Lung (tissue), 4 donors: ENCODE measurements around a stretch of chr6.

- PRO-cap: no peak
- RAMPAGE, long total RNA: no peak
- RRBS: no CpG with 5 or more reads among the region's 5 CpGs
These were observed 215.7 kb upstream of the CITED2 start for GRCh38 chr6:139589930-139590850.

- PRO-cap: no peak
- RAMPAGE, long total RNA: no peak
- RRBS: no CpG with 5 or more reads among the region's 8 CpGs
These were observed 280.4 kb upstream of the CITED2 start for GRCh38 chr6:139654711-139655474.

DNA sequence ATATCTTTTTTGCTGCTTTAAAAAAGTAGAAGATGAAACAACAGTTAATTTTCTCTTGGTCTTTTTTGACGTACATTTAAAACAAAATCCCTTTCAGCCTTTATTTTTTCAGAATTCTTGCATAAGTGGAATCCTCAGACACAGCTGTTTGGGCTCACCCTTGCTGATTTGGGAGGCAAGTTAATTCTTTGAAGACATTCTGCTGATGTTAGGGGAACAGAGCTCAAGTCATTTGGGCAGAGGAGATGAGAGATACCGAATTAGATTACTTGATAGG lies 567.8 kb upstream of the CITED2 start:
- PRO-cap: no peak
- RAMPAGE, long total RNA: no peak
- RRBS: no CpG with 5 or more reads among the region's 2 CpGs

DNA sequence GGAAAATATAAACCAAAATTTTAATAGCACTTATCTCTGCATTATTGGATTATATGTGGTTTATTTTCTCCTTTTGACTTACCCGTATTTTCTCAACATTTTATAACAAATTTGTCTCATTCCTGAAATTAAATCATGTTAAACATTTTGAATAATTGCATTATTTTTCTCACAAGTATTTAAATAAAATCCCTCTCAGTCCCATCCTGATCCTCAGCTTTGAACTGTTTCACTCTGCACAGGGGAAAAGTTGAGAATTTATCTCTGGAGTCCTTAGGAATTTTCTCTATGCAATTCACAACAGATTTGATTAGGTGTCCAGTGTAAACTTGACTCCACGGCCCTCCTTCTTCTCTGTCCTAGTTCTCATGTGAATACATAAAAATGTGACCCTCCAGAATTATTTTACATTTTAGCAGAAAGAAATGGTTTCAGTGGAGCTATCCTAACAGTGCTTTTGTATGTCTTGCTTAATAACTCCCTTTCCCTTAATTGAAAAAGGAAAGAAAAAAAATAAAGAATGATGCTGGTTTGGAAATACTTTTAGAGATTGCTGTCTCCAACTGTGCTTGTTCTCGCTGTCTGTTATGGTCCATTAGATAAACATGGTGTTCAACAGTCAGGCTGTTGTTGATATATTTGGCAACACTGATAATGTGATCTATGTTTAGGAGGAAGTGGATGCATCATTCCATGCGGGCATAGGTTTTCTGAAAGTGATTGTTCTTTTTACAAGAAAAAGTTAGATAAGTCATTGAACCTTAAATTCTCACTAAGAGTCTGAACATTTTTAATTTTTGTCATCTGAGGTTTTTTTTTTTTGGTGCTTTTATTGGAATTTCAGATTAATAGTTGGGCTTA lies 599.3 kb upstream of the CITED2 start:
- PRO-cap: no peak
- RAMPAGE, long total RNA: no peak
- RRBS: no CpG with 5 or more reads among the region's 4 CpGs

DNA sequence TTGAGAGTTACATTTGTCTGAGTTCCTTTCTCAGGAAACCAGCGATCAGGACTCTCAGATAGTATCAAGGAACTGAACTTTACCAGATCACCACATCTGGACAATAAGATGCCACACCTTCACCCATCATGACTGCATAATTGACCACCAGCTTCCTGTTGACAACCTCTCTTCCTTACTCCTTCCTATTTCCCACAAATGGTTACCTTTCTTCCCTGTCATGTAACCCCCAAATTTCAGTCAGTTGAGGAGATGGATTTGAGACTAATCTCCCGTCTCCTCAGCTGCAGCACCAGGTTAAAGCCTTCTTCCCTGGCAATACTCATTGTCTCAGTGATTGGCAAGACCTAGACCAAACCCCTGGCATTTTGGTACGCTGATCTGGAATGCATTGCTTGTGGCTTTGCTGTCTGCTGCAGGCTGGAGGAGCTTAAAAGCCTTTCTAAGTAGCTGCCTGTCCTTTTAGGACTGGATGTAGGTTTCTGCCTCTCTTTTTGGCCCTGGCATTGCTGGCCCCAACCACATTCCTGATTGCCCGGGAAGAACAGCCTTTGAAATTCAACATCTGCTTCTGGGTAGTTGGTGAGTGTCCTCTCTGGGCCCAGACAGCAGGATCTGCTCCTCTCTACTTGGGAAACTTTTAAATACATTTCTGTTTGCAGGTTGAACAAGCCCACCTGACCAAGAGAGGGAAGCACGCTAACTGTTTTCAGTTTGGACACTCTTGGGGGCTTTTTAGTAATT lies 729.6 kb upstream of the GJE1 start:
- PRO-cap: no peak
- RAMPAGE, long total RNA: no peak
- RRBS: no CpG with 5 or more reads among the region's 5 CpGs

DNA sequence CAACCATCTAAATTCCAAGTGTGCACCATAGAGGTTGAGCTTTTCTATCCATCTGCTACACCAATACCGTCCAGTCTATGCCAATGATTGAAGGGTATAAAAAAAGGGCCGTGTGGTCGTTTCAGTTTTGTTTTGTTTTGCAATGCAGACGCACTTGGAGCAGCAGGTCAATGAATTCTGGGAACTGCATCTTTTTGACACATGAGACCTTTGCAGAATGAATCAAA lies 650.0 kb upstream of the GJE1 start:
- PRO-cap: no peak
- RAMPAGE, long total RNA: no peak
- RRBS: no CpG with 5 or more reads among the region's 4 CpGs

GRCh38 chr6:142407714-142408478 lies 106.1 kb downstream of the ADGRG6 start:
- PRO-cap: no peak
- RAMPAGE, long total RNA: no peak
- RRBS: no CpG with 5 or more reads among the region's 4 CpGs

DNA sequence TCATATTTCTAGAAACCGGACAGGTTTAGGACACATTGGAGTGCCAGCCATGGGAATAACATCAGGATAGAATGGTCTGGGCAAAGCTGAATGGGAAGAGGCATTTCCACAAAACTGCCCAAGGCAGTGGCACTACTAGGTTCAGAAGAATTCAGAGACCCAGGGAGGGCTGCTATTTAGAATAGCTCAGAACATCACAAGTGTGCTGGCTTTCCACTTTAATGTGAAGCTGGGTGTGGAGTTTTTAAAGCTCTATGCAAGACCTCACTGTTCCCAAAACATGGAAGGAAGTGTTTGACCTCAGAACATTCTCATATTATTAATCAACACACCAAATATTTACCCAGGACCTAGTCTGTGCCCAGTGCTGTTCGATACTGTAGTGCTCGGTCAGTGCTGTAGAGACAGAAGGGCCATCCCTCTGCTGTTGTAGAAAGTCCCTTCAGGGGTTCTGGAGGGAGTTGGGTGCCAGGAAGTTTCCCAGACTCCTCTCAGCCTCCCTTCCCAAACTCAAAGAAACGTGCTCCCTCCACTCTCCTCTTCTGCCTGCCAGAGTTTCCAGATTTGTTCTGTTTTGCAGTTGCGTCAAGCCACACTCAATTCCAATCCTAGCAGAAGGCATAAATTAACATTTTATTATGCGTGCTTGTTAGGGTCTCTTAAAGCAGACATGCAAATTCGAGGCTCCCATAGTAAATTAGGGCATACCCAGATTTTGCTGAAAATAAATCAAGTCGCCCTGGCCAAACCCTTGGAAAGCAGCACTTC lies 248.8 kb downstream of the HIVEP2 start:
- PRO-cap: no peak
- RAMPAGE, long total RNA: no peak
- RRBS: no CpG with 5 or more reads among the region's 8 CpGs

DNA sequence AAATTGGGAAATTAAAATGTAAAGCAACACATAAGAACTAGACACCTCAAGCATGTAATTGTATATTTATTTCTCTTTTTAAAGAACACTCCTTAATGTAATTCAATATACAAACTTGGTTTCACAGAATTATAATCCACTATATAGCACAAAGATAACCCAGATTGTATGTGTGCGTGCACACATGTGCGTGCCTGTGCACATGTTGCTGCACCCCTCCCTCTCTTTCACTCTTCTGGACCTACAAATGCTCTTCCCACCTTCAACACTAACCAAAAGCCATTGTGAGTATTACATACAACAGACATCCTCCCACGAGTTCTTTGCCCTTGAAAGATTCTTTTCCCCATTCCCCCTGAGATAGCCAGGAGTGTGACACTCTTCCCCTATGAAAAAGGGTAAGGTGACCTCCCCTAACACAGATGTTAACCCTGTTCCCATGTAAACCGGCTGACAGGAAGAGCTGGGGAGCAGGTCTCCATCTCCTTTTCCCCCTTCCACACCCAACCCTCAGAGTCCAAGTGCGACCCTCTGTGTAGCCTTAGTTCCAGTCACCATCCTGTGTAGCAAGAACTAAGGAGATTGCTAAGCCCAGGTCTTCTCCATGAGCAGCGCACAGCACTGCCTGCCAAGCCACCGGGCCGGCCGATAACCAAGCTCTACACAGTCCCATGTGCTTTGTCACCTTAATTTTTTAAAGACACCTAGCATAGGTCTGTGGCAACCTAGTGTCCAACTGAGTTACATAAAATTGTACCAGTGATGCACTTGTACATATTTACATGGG lies 193.4 kb downstream of the HIVEP2 start:
- PRO-cap: no peak
- RAMPAGE, long total RNA: no peak
- RRBS: no CpG with 5 or more reads among the region's 9 CpGs

DNA sequence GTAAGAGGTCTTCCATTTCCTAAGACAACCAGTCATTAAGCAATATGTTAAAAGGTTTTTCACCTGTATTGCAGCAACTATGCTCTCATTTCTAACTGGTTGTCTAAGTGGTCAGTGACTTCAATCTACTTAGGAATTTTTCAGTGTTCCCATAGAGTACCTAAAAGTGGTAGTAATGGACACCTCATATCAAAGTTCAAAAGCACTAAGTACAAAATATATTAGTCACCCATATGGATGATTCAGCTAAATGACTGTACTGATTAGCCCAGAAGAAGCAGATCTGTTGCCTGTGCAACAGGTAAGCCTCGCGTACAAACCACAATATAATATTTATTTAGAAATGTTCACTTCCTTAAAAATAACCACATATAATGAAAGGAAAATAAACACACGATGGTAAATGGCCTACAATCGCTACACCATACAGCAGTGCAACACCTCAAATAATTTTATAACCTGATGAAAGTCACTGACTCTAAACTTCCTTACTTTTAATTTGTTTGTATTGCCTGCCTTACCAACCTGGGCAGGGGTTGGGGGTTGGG lies 106.1 kb downstream of the HIVEP2 start:
- PRO-cap: no peak
- RAMPAGE, long total RNA: no peak
- RRBS: no CpG with 5 or more reads among the region's 4 CpGs

DNA sequence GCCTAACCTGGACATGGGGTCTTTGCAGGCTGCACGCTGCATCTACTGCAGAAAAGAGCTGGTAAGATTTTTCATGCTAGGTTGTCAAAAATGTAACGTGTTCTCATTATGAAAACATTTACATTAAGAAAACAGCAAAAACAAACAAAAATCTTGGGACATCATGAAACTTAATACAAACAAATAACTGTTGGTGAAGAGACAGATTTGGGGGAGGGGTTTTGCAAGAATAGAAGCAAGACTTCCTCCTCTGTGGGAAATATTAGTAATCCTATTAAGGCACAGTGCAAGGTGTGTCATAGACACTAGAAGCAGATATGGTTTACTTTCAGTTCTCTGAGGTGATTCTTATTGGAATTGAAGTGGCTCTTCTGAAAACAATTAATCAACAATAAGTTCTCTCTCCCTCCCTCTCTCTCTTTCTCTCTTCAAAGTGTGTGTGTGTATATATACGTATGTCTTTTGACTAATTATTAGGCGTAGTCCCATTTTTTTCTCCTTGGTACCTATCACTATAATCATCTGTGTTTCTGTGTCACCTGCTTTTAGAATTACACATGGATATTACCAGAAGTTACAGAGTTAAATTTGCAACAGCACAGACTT lies 99.9 kb downstream of the HIVEP2 start:
- PRO-cap: no peak
- RAMPAGE, long total RNA: no peak
- RRBS: no CpG with 5 or more reads among the region's 4 CpGs

- PRO-cap: no peak
- RAMPAGE, long total RNA: no peak
- RRBS: no CpG with 5 or more reads among the region's 7 CpGs
These were observed 659 bp downstream of the AIG1 start for GRCh38 chr6:143061296-143061799.

DNA sequence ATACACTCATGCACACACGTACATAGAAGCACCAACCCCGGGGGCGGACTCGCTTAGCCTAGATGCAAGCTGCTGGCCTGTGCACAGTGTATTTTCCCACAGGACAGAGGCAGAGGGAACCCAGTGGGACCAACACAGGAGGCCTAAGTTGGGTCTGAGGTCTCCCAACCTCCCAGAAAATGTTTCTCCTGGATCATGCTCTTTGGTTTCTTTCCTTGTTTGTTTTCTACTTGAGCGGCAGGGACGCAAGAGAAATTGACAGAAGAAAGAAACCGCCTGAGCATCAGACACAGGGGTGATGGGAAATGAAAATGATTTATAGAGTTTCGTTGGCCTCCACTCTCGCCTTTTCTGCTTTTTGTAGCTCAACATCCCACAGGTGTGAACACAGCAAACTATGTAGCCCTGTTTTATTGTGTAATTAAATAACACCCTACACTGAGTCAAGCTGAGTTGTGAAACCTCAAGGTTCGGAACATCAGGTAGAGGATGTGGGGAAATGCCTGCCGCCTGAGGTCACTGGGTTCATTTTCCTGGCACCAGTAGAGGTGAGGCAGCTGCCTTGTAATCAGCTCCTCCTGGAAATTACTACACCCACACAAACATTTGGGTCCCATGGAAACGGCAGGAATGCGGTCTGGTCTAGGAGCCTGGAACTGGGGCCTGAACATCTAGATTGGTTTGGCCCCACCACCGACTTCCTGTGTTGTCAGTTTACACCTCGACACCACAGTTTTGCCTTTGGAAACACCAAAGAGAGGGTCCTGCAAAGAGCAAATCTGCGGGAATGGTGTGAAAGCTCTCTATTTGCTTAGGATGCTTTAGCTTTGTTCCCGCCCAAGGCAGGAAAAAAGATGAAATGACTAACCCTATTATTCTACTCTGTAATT lies 53.2 kb downstream of the ADAT2 start:
- PRO-cap: no peak
- RAMPAGE, long total RNA: no peak
- RRBS: no CpG with 5 or more reads among the region's 17 CpGs

- PRO-cap: no peak
- RAMPAGE, long total RNA: no peak
- RRBS: no CpG with 5 or more reads among the region's 7 CpGs
These were observed 80.9 kb upstream of the PHACTR2 start for GRCh38 chr6:143596702-143597381.

DNA sequence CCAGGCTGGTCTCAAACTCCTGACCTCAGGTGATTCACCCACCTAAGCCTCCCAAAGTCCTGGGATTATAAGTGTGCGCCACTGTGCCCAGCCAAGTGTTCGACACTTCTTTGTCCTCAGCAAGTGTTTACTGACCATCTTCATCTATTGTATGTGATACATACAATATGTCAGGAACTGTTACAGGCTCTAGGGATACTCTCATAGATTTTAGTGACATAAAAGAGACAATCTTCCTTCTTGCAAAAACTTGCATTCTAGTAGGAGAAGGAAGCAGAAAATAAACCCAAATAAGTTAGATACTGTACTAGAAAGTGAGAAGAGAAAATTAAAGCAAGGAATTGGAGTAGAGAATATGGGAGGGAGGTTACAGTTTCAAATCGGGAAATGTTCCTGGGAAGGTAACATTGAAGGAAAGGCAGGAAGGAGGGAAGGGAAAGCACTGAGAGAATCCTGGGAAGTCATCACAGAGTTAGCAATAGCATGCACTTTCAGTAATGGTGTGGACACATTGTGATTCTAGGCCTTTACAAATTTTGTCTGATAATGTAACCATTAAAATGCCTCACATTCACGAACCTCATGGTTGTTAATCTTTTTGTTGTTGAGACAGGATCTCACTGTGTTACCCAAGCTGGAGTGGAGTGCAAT lies 42.4 kb downstream of the PHACTR2 start:
- PRO-cap: no peak
- RAMPAGE, long total RNA: no peak
- RRBS: no CpG with 5 or more reads among the region's 4 CpGs

DNA sequence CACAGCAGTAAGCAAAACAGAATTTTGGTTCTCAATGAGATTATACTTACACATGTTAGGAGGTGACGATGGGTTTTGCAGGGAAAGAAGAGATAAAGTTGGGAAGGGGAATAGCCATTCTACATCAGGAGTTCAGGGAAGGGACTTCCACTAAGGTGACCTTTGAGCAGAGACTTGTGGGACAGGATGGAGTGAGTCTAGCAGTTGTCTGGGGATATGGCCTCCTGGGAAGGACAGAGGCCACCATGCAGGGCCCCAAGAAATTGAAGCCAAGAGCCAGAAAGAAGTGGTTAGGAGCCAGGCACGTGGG lies 66.6 kb downstream of the PHACTR2 start:
- PRO-cap: no peak
- RAMPAGE, long total RNA: no peak
- RRBS: no CpG with 5 or more reads among the region's 2 CpGs

GRCh38 chr6:143805799-143806041 lies 37.4 kb upstream of the LTV1 start:
- PRO-cap: no peak
- RAMPAGE, long total RNA: no peak
- RRBS: no CpG with 5 or more reads among the region's 1 CpG

DNA sequence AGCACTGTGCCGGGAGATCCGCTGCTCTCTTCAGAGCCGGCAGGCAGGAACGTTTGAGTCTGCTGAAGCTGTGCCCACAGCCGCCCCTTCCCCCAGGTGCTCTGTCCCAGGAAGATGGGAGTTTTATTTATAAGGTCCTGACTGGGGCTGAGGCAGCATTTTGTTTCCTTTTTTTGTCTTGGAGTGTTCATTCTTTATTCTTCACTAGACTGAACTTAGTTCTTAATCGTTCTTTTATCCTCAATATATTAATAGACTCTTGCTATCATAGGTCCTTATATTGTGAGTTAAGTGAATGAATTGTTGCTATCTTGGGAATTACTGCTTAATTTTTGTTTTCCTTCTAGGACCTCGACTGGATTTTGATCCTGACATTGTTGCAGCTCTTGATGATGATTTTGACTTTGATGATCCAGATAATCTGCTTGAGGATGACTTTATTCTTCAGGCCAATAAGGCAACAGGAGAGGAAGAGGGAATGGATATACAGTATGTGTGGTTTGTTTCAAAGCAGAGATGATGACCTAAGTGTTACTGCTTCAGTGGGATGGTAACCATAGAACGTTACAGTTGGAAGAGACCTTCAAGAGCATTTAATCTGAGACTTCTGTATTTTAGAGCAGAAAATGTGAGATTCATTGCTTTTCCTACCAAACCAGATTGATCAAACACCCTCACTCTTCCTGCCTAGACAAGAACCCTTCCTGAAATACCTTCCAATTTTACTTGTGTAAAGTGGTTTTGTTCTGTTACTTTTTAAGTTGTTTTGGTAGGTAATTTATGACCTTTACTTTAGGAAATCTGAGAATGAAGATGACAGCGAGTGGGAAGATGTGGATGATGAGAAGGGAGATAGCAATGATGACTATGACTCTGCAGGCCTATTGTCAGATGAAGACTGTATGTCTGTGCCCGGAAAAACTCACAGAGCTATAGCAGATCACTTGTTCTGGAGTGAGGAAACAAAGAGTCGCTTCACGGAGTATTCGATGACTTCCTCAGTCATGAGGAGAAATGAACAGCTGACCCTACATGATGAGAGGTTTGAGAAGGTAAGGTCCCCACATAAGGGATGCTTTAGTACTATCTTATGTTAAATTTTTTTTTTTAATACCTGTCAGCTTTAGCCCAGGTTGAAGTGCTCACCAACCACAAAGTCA lies 6.9 kb upstream of the ZC2HC1B start:
- PRO-cap: no peak
- RAMPAGE, long total RNA: no peak
- RRBS: 80% methylated on average over 1 of the region's 13 CpGs

- PRO-cap: no peak
- RAMPAGE, long total RNA: no peak
- RRBS: no CpG with 5 or more reads among the region's 1 CpG
These were observed 8.0 kb downstream of the ZC2HC1B start for GRCh38 chr6:143872285-143872633.

- PRO-cap: no peak
- RAMPAGE, long total RNA: no peak
- RRBS: no CpG with 5 or more reads among the region's 7 CpGs
These were observed 1.6 kb downstream of the STX11 start for GRCh38 chr6:144151682-144152501.